SK-N-DZ (cell line): ENCODE results near the genes MKRN3 and GOLGA6L25.

DNA sequence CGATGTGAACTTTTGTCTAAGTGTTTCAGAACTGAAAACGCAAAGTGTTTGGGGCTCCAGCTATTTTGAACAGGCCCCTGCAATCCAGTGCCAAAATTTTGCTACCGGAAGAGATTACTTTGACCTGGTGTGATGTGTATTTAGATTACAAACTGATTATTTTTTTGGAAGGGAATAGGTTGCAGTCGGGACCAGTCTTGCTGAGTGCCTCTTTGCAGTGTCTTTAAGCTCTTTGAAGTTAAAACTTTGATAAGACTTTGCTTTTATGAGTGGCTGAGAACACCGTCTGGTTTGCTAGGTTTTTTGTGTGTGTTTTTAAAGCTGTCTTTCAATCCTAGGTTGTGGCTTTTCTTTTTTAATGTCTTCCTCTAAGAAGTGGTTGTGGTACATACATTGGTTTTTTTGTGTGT, 165.7 kb downstream of the OR4N4 start:
RAMPAGE:
- cytosol, long total RNA = no peak
- nucleus, long total RNA = no peak

DNA sequence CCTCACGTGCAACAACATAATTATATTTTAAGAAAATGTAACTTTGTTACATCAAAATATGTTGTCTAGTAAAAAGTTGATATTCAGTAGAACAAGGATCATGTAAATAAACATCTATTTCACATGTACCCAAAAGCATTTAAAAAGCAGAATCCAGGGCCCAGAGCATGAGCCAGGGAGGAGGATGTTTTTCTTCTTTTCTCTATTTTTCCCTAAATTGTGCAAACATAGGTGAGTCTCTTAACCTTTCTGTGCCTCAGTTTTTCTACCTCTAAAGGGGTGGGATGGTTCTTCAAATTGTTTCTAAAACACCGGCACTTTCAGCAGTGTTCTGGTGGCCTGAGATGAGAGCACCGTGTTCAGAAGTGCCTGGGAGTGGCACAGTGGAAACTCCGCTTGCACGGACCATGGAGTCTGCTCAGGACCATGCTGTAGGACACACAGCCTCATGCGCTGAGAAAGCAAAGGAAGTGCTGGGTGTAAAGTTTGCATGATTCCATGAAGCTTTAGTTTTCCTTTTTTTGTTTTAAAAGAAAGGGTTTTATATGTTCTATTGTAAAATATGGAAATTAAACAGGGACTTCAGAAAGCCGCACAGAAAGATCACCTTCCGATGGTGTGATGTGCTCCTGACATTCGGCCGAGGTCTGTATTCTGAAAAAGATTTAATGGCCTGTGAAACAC, 9.8 kb upstream of the NIPA2 start:
RAMPAGE:
- cytosol, long total RNA = no peak
- nucleus, long total RNA = no peak

DNA sequence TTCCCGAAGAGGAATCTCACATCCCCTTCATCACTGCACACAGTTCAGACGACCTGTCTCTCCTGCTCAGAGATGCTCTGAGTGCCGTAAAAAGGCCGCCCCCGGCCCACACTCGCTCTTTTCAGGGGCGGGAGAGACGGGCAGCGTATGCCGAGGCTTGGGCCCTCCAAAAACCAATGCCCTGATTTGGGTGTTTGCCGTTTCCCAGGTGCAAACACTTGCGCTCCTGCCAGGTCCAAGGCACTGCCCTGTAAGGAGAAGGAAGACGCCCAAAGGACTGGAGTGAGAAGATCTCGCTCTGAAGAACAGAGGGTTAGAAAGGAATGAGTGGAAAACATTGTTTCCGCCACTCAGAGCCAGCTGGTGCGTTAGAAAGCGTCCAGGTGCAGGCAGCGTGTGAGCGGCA, 53.0 kb downstream of the NIPA2 start:
RAMPAGE:
- cytosol, long total RNA = no peak
- nucleus, long total RNA = no peak

DNA sequence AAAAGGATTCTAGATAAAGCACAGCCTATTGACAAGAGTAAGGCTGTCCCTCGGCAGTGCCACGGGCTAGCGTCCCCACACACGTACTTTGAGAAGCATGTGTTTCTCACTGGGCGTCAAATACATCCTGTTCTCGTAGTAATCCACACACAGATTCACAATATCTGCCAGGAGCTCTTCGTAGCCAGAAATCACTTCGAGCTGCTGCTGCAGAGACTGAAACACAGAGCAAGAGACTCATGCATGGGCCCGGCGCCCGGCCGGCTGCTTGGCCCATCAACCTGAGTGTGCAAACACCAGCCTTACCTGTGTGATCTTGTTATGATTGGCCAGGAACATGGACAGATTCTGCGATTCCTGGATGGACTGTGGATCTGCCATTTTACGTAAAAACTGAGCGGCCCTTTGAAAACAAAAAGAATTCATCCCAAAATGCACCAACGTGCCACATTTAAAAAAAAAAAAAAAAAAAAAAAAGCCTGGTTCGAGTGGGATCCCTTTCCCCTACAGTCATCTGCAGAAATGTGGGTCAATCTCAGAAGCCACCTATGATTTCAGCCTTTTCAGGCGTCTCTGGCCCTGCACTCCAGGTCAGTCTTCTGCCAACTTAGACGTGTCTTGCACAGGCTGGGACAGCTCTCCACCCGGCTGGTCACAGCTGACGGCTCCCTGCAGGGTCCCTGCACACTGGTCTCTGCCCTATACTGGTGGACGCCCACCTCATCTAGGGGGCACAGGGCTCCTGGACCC, 40.9 kb downstream of the CYFIP1 start:
RAMPAGE:
- cytosol, long total RNA = no peak
- nucleus, long total RNA = no peak

RAMPAGE:
- cytosol, long total RNA = no peak
- nucleus, long total RNA = no peak
Measured at GRCh38 chr15:23399186-23399421, 44.6 kb downstream of the GOLGA8S start.

RAMPAGE:
- cytosol, long total RNA = no peak
- nucleus, long total RNA = no peak
Measured at GRCh38 chr15:23565249-23565854, at the start of gene MKRN3. TSS of gene MKRN3 (plus strand) at chr15:23565674.

DNA sequence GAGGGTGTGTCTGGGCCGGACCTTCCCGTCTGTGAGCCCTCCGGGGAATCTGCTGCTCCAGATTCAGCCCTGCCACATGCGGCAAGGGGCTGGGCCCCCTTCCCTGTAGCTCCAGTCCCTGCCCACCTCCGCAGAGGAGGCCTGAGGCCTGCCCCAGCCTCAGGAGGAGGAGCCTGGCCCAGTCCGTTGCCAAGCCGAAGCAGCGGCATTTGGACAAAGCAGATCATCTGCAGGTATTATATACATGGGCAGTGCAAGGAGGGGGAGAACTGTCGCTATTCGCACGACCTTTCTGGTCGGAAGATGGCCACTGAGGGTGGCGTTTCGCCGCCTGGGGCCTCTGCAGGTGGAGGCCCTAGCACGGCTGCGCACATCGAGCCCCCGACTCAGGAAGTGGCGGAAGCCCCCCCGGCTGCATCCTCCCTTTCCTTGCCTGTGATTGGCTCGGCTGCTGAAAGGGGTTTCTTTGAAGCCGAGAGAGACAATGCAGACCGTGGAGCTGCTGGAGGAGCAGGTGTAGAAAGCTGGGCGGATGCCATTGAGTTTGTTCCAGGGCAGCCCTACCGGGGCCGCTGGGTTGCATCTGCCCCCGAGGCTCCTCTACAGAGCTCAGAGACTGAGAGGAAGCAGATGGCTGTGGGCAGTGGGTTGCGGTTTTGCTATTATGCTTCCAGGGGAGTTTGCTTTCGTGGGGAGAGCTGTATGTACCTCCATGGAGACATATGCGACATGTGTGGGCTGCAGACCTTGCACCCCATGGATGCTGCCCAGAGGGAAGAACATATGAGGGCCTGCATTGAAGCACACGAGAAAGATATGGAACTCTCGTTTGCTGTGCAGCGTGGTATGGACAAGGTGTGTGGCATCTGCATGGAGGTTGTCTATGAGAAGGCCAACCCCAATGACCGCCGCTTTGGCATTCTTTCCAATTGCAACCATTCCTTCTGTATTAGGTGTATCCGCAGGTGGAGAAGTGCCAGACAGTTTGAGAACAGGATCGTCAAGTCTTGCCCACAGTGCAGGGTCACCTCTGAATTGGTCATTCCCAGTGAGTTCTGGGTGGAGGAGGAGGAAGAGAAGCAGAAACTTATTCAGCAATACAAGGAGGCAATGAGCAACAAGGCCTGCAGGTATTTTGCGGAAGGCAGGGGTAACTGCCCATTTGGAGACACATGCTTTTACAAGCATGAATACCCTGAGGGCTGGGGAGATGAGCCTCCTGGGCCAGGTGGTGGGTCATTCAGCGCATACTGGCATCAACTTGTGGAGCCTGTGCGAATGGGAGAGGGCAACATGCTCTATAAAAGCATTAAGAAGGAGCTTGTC, 844 bp downstream of the MKRN3 start:
RAMPAGE:
- cytosol, long total RNA = no peak
- nucleus, long total RNA = no peak

GRCh38 chr15:23570418-23570882, 5.0 kb downstream of the MKRN3 start:
RAMPAGE:
- cytosol, long total RNA = no peak
- nucleus, long total RNA = no peak

RAMPAGE:
- cytosol, long total RNA = no peak
- nucleus, long total RNA = no peak
Measured at GRCh38 chr15:23646632-23647027, 1.0 kb downstream of the MAGEL2 start.

DNA sequence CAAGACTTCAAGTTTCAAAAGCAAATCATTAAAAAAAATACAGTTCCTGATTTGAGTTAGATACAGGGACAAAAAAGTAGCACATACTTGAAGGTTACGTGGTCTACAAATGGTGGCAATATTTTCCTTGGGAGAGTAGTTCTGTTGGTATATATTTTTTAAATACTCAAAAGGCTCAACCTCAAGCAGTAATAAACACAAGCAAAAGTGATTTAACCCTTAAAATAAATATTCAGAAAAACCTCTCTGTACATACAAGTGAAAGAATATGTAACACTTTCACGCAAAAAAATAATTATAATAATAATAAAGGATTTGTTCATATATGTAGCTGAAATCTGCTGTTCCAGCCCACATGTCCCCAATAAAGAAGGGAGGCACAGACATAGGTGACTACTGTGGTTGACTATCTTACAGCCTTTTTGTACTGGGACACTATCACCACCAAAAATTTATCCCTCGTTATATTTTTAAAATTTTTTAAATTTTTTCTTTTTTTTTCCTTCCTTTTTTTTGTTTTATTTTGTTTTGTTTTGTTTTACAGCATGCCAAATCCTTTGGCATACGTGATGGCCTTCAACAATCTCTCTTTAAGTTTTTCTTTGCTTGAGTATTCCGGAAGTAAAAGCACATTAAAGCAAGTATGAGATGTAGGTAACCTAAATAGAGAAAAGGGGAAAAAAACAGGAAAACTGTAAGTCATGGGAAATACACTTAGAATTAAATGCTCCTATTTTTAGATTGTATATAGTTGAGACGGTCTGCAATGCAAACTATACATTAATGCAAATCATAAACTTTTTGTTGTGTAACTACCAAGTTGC, 100.0 kb downstream of the UBE3A start:
RAMPAGE:
- cytosol, long total RNA = no peak
- nucleus, long total RNA = no peak

DNA sequence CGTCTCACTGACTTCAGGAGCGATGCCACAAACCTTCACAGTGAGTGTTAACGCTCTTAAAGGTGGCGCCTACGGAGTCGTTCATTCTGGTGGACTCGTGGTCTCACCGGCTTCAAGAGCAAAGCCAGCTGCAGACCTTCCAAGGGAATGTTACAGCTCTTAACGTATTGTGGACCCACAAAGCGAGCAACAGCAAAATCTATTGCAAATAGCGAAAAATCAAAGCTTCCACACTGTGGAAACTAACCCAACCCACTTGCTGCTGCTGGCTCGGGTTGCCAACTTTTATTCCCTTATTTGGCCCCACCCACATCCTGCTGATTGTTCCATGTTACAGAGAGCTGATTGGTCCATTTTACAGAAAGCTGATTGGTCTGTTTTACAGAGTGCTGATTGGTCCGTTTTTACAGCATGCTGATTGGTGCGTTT, 64.4 kb upstream of the UBE3A start:
RAMPAGE:
- cytosol, long total RNA = no peak
- nucleus, long total RNA = no peak

DNA sequence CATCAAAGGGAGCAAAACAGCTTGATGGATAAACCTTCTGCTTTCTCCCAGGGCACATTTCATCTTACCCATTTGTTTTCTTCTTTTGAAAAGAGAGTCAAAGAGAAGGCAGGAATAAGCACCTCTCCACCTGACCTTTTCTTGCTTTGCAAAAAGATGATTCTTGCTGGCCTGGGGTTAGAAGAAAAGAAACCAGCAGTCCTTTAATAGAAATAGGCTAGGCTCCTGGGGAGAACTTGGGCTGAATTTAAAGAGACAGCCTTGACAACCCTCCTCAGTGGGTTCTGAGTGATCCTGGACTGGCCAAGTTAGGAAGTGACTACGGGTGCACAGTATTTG, 92.4 kb upstream of the UBE3A start:
RAMPAGE:
- cytosol, long total RNA = no peak
- nucleus, long total RNA = no peak

DNA sequence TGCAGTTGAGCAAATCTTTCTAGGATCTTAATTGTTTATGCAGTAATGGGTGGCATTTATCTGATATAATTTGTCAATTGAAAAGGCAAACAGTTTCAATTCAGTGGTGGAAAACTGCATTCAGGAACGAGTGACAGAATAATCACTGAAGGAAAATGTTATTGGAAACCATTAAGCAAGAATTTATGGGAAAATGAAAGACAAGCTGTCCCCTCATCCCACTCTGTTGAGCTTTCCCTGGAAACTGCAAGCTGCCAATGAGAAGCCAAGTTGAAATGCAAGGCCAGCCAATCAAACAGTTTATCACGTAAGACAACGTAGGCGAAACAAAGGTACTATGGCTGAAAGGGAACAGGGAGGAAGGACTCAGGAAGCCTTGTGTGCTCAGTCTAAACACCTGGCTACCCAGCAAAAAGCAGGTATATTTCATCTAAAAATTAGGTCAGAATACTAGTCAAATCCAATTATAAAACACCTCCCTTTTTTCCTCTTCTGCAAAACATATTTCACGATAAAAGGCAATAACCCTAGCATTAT, 187.9 kb upstream of the ATP10A start:
RAMPAGE:
- cytosol, long total RNA = no peak
- nucleus, long total RNA = no peak

DNA sequence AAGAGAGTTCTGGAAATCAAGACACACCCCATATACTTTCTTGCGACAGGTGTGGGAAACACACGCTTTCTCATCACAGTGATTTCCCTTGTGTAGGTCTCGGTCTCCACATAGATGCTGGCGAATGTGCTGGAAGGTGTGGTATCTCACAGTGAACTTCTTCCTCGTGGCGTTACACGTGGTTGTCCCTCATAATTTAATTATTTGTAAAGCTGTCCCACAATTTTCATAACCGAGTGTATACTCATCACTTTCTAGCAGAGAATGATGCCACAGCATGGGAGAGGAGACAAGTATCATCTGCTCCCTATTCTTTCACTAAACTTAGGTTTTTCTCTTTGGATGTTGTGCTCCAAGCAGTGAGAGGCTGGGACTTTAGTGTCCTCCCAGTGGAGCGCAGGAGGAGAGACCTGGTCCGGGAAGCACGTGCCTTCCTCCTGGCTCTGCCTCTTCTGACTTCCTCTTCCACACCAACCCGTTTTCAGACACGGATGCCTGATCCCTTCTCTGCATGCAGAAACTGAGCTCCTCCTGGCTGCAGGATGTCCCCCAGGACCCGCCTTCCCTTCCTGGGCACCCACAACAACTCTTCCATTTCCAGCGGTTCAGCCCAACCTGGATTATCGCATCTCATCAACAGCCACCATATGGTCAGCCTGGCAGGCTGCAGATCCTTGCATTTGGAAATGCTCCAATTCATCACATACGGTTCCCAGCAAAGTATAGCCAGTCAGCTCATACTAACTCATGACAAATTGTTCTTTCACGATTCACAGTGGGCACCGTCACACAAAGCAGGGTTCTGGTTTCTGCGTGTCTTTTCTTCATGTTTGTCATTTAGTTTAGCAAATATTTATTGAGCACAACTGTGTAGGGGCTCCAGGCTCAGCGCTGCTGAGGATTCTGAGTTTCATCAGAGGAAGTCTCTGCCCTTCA, 124.7 kb downstream of the GABRG3 start:
RAMPAGE:
- cytosol, long total RNA = no peak
- nucleus, long total RNA = no peak

DNA sequence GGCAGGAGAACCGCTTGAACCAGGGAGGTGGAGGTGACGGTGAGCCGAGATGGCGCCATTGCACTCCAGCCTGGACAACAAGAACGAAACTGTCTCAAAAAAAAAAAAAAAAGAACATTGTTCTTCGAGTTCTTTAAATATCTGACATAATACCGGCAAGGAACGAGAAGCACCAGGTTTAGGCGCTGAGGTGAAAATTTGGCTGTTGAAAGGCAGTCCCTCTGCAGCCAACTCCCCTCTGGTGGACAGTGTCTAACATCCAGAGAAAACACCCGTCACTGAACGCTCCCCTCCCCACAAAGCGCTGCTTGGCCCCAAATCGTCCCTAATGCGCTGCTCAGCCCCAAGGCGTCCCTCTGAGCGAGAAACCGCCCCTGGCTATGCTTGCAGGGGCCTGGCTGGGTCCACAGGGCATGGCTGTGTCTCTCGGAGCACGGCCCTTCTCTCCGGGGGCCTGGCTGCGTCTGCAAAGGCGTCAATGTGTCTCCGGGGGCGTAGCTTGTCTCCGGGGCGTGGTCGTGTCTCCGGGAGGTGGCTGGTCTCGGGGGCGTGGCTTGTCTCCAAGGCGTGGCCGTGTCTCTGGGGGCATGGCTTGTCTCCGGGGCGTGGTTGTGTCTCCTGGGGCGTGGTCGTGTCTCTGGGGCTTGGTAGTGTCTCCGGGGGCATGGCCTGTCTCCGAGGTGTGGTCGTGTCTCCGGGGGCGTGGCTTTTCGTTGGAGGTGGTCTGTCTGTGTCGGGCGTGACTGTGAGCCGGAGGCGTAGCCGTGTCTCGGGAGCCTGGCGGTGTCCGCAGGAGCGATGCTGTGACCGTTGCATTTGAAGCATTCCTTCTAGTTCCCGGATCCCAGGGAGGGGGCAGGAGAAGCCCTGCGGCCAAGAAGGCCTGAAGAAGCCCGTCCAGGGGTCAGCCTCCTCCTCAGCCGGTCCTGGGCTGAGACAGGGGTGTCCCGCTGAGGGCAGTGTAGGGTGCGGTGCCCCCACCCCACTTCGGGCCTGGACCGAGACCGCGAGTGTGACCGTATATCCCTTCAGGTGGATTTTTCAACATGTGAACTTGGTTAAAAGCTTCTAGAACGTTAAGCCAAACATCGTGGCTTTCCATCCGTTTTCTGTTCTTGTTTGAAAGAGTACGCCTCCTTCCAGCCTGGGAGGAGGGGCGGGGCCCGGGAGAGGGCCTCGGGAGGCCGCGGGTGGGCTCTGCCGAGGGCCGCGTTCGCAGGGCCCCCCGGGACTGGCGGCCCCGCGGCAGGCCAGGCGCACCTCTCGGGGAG, 3.1 kb downstream of the OCA2 start:
RAMPAGE:
- cytosol, long total RNA = no peak
- nucleus, long total RNA = no peak

RAMPAGE:
- cytosol, long total RNA = no peak
- nucleus, long total RNA = no peak
Measured at GRCh38 chr15:28220427-28220917, 101.5 kb downstream of the HERC2 start.

DNA sequence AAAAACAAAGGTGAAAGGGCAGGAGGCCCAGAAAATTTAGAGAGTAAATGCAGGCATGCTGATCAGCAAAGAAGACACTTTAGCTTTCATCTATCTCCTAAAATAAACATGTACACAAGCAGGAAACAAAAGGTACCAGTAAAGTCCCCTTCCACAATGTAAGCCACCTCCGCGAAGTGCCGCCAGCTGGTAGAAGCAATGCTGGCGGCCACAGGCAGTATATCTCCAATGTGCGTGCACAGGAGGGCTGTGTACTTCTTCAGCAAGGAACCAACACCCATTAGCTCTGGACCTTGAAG, 75.4 kb downstream of the HERC2 start:
RAMPAGE:
- cytosol, long total RNA = no peak
- nucleus, long total RNA = no peak

DNA sequence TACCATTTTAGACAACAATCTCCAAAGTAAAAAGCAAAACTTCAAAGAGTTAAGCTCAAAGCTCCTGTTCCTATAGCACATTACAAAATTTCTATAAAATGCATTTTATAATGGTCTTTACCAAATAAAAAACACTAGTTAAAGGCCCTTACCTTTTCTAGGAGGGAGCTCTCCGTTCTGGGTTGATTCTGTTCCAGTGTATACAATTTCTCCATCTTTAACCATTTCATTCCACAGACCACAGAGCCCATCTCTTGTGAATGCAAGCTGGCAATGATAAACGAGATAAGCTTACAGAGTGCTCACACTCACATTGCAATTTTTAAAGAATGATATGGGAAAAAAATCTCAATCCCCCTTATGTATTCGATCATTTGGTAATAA, 22.7 kb downstream of the HERC2 start:
RAMPAGE:
- cytosol, long total RNA = no peak
- nucleus, long total RNA = no peak

DNA sequence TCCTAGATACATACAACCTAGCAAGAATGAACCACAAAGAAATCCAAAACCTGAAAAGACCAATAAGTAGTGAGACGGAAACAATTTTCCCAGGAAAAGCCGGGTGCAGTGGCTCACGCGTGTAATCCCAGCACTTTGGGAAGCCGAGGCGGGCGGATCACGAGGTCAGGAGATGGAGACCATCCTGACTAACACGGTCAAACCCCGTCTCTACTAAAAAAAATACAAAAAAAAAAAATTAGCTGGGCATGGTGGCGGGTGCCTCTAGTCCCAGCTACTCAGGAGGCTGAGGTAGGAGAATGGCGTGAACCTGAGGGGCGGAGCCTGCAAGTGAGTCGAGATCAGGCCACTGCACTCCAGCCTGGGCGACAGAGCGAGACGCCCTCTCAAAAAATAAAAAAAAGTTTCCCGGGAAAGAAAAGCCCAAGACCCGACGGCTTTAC, 23.6 kb downstream of the GOLGA8G start:
RAMPAGE:
- cytosol, long total RNA = no peak
- nucleus, long total RNA = no peak

RAMPAGE:
- cytosol, long total RNA = no peak
- nucleus, long total RNA = no peak
Measured at GRCh38 chr15:28553156-28553832, at the start of gene GOLGA6L25. TSS of gene GOLGA6L25 (plus strand) at chr15:28553568.